Bronchus fibroblast of lung (primary cell): ENCODE measurements around the genes DEFB125, DEFB132 and RAD21L1.

DNA sequence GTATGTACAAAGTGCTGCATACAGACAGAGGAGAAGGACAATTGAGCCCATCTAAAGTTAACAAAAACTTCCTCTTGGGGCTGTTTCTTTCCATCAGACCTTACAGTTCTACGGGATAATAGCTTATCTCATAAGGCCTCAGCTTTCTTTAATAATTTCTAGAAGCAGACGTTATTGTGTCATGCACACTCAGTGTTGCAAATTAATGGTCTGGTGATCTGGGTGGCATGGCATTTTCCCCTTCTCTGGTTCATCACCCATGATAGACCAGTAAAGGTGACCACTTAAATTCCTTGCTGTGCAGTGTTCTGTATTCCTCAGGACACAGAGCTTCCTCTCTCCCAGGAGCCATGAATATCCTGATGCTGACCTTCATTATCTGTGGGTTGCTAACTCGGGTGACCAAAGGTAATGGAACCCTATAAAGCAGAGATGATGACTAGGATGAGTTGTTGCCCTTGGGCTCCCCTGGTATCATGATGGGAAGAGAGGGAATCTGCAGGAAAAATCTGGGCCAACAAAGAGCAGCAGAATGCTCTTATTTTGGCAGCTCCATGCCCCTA, at the start of gene DEFB125:
DEFB125 (plus strand) TSS at position 313 of the 563 bp plus-strand sequence.
- RAMPAGE, long total RNA: no peak

GRCh38 chr20:129853-130526, 12.4 kb upstream of the DEFB126 start:
- RAMPAGE, long total RNA: no peak

DNA sequence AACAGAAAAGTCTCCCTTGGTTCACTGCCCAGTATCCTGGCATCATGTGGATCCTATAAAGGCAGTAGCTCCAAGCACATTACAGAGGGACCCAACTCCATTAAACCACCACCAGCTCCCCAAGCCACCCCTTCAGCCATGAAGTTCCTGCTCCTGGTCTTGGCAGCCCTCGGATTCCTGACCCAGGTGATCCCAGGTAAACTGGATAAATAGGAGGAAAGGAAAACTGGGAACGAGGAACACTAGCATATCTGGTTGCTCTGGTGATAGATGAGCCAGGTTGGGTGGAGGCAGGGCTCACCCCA, at the start of gene DEFB132:
DEFB132 (plus strand) TSS at position 84 of the 305 bp plus-strand sequence.
- RAMPAGE, long total RNA: no peak

DNA sequence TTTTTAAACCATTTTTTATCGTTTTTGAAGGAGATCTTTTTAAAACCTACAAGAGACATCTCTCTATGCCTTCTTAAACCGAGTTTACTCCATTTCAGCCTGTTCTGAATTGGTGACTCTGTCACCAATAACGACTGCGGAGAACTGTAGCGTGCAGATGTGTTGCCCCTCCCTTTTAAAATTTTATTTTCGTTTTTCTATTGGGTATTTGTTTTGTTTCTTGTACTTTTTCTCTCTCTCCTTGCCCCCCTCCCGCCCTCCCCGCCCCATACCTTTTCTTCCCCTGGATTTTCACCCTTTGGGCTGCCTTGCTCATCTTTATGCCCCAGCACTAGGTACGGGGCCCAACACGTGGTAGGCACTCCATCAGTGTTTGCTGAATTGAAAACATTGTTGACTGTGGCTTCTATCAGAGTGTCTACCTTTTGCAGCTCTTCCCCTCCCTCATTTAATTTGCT, 1.5 kb downstream of the ZCCHC3 start:
- RAMPAGE, long total RNA: no peak

- RAMPAGE, long total RNA: no peak
These were observed 3.1 kb downstream of the SOX12 start for GRCh38 chr20:328138-329264.

DNA sequence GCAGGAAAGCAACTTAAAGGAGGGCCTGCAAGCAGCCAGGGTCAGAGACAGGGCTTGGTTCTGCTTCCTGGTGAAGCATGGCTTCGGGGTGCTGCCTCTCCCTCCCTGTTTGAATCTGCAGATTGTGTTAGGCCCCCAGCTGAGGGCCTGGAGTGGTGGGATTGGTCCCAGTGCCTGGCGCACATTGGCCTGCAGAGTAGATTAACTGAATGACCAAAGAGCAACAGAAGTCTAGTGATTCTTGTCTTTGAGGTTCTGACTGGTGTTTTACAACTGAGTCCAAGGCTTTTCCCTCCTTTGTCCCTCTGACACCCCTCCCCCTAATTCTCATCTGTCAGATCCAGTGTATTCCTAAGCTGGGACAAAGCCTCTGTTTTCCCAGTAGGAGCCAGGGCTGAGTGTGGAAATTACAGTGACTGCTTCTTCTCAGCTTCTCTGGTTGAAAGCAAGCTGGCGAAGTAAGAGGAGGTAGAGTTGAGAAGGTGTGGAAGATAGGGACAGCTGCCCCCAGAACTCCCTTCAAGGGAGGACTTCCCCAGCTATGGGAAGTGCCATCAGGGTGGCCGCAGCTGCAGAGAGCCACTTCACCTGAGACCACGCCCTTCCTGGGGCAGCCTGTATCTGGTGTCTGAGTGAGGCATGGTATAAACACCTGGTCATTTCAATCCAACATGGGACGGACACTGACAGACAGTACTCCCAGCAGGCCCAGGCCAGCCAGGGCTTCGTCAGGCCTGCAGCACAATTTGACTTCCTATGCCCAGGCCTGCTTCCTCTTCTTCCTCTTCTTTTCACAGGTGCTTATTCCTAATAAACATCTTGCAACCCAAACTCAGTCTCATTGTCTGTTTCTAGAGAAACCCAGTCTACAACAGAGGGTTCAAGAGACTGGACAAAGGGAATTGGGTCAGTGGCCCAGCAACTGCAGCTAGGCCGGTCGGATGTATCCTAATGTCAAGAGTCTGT, 4.3 kb downstream of the SOX12 start:
- RAMPAGE, long total RNA: no peak

GRCh38 chr20:362388-362900, 15.5 kb downstream of the NRSN2 start:
- RAMPAGE, long total RNA: no peak

DNA sequence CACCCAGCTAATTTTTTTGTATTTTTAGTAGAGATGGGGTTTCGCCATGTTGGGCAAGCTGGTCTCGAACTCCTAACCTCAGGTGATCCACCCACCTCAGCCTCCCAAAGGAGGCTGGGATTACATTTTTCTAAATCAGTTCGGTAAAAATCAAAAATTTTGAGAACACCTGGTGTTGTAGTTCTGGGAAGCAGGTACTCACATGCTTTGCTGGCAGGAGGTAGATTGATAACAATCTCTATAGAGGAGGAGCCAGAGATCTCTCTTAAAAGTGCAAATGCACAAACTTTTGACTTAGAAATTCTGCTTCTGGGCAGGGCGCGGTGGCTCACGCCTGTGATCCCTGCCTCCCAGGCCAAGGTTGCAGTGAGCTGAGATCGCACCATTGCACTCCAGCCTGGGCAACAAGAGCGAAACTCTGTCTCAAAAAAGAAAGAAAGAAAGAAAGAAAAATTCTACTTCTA, 14.6 kb upstream of the TRIB3 start:
- RAMPAGE, long total RNA: no peak

DNA sequence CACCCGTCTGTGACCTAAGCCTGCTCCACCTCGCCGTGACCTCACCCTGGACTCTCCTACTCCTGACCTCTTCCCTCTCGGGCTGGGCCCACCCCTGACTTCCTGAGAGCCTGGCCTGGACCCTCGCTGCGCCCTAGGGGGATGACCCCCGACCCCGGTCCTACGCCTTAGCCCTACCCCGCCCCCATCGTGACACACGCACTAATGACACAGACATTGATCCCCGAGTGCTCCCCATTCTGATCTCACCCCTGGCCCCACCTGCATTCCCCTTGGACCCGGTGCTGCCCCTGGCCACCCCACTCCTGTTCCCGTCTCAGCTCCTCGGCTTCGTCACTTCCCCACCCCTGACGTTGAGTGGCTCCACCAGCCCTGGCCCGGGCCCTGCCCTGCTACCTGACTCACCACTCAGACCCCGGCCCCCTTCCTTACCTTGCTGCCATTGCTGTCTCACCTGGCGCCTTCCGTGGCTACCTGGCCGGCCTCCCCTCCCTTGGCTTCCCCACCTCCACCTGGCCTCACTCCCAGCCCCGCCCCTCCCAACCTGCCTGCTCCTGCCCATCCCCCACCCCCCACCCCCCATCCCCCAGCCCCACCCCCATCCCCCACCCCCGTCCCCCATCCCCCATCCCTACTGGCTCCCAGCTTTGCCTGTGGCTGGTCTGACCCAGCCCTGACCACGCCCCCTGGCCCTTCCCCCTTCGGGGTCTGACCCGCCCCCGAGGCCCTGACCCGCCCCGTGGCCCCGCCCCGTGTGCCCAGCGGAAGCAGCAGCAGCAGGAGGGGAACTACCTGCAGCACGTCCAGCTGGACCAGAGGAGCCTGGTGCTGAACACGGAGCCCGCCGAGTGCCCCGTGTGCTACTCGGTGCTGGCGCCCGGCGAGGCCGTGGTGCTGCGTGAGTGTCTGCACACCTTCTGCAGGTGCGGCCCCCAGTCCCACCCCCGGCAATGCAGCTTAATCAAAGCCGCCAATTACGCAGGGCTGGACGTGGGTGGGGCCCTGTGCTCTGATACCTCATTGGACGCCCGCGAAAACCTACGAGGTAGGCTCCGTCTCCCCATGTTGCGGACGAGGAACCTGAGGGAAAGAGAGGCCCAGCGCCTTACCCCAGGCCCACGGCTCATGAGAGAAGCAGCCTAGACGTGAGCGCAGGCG, 12.4 kb downstream of the RBCK1 start:
- RAMPAGE, long total RNA: no peak

GRCh38 chr20:434343-435592, 26.7 kb downstream of the RBCK1 start:
- RAMPAGE, long total RNA: no peak

GRCh38 chr20:461377-462182, 753 bp downstream of the TBC1D20 start:
- RAMPAGE, long total RNA: no peak

GRCh38 chr20:483004-483352, 20.6 kb upstream of the TBC1D20 start:
- RAMPAGE, long total RNA: no peak

DNA sequence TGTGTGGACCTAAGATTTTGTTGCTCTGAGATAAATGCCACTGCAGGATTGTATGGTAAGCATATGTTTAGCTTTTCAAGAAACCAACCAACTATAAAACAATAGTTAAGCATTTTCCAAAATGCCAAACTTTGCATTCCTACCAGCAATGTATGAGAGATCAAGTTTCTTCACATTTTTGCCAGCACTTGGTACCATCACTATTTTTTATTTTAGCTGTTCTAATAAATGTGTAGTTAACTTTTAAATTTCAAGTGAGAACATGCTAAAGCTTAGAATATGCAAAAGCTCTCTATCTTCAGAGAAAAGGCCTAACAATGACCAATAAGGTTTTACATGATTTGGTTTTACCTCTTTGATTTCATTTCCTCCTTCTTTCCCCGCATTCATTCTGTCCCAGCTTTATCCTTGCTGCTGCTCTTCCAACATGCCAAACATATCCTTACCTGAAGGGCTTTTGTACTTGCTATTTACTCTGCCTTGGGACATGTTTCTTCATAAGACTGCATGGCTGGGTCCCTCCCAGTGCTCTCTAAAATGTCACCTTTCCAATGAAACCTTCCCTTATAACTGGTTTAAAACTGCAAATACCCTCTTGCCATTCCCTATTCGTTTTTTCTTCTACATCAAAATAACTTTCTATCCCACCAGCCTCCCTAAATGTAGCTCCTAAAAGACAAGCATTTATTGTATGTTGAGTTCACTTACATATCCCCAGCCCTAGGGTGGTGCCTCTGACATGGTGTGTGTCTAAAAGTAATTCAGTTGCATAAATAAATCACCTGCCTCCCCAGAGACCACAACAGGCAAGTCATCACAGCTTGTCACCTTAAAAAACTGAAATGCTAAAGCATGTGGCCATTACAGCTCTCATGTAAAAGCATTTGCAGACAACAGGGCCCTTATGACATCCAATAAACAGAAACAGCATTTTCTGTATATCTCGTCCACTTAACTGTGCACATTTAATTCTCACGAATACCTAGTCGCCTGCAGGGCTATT, 32.3 kb upstream of the TBC1D20 start:
- RAMPAGE, long total RNA: no peak

DNA sequence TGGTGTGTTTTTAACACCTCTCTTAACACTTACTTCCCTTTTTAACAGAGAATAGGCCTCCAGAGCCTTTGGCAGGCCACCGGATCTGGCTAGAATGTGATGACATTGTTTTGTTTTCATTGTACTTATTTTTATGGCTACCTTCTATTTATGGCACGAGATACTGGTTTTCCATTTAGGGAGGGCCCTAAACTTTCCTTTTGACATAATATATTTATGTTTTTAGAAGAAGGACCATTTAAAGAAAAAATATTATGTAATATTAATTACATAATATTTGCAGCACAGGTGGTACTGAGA, 21.6 kb downstream of the TCF15 start:
- RAMPAGE, long total RNA: no peak

DNA sequence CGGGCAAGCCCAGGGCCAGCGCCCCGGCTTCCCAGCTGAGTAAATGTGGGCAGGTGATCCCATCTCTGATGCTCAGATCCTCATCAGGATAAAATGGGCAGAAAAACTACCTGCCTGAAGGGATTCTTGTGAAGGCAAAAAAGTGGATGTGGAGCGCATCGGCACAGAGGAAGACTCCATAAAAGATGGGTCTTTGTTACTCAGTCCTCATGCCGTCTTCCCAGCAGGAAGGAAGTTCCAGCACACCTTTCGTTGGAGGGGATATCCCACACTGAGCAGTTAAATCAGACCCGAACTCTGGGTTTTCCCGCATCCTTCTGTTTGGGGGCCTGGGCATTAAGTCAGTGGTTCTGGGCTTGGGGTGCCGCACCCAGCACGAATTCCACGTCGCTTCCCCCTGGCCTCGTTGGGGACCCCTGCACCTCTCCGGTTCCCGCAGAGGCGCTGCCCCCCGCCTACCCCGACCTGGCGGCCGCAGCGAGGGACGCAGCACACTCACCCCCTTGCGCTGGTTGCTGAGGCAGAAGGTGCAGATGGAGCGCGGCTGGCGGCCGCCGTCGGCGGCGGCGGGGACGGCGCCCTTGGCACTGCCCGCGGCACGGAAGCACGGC, 790 bp downstream of the TCF15 start:
- RAMPAGE, long total RNA: no peak

- RAMPAGE, long total RNA: no peak
These were observed 4.7 kb downstream of the ANGPT4 start for GRCh38 chr20:911216-912082.

- RAMPAGE, long total RNA: no peak
These were observed 33.3 kb upstream of the ANGPT4 start for GRCh38 chr20:949423-949837.

DNA sequence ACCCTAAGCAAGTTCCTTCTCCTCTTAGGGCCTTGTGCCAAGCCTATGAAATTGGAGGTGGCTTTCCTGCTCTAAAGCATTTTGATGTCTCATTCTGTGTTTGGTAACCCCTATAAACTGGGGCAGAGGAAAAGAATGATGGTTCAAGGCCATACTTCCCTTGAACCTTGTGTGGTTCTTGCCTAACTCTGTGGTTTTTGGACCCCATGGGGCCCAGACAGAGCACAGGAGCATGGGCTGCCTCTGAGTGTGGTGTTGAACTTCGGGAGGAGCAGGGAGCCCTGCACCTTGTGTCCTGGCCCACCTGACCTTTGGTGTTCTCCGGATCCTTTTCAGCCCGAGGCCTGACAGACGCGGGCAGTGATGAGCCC, 18.9 kb downstream of the TMEM74B start:
- RAMPAGE, long total RNA: no peak

DNA sequence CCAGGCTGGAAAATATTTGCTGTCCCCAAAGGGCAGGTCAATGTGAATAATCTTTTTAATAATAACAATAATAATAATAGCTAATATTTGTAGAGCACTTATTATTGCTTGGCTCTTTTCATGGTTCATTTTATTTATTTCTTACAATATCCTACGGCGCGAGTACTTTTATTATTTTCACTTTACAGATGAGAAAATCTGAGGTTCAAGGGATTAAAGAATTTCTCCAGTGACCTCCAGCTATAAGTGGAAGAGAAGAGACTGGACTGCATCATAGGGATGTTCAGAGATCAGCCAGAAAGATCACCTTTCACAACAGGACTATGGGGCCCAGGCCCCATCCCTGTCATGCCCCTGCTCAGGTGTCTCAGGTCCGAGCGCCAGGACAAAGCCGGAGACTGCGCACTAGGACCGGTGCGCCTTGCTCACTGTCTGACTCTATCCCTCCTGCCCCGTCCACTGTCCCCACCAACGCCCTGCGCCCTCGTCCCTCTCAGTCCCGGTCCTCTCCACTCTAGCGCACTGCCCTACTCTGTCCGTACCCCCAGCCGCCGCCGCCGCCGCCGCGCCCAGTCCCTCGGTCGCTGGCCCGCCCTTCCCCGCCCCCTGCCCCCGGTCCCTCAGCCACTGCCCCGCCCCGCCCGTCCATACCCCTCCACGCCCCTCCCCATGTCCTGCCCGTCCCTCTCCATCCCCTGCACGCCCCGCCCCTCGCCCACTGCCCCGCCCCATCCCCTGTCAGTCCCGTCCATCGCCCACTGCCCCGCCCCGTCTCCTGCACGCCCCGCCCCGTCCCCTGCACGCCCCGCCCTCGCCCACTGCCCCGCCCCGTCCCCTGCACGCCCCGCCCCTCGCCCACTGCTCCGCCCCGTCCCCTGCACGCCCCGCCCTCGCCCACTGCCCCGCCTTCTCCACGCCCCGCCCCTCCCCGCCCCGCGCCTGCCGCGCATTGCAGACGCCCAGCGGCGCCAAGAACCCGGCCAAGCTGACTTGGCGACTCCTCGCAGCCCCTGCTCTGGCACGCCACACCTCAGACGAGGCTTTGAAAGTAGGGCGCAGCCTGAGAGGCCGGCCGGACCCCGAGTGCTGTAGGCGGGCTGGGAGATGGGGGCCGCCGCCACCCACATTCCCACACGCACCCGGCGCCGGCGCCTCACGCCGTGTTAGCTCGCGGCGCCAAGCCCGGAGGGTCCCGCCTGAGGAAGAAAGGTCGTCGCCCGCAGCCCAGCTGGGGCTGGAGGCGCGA, at the start of gene RAD21L1:
RAD21L1 (plus strand) TSS at position 952 of the 1,246 bp plus-strand sequence.
- RAMPAGE, long total RNA: no peak

DNA sequence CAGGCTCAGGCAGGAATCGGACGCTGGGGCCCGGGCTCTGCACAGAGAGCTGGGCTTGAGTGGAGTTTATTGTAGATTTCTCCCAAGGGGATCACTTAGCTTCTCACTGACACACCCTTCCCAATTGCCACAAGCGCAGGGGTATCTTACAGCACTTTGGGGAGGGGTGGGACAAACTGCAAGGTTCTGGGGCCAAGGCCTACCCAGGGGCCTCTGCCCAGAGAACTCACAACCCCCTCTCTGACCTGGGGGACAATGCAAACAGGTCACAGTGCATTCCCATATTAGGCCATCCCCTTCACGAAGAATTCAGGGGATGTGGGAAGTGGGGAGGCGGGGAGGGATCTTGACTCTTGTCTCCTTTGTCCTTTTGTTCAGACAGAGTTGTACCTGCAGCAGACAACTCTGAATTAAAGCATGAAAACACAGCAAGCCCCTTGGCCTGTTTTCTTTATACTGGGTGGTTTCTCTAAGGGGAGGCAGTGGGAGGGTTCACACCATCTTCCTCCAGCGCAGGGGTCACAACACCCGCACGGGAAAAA, 20.0 kb downstream of the SDCBP2 start:
- RAMPAGE, long total RNA: no peak